ENCODE data around the gene ENPP7.

- RAMPAGE, long total RNA: no peak
- RRBS: no CpG with 5 or more reads among the region's 10 CpGs
Observed at GRCh38 chr17:78718453-78719190, 63.5 kb downstream of the CYTH1 start.

- RAMPAGE, long total RNA: no peak
- RRBS: no CpG with 5 or more reads among the region's 2 CpGs
Observed at GRCh38 chr17:78739368-78739768, 42.7 kb downstream of the CYTH1 start.

- RAMPAGE, long total RNA: no peak
- RRBS: no CpG with 5 or more reads among the region's 7 CpGs
Observed at GRCh38 chr17:78759238-78759580, 22.9 kb downstream of the CYTH1 start.

DNA sequence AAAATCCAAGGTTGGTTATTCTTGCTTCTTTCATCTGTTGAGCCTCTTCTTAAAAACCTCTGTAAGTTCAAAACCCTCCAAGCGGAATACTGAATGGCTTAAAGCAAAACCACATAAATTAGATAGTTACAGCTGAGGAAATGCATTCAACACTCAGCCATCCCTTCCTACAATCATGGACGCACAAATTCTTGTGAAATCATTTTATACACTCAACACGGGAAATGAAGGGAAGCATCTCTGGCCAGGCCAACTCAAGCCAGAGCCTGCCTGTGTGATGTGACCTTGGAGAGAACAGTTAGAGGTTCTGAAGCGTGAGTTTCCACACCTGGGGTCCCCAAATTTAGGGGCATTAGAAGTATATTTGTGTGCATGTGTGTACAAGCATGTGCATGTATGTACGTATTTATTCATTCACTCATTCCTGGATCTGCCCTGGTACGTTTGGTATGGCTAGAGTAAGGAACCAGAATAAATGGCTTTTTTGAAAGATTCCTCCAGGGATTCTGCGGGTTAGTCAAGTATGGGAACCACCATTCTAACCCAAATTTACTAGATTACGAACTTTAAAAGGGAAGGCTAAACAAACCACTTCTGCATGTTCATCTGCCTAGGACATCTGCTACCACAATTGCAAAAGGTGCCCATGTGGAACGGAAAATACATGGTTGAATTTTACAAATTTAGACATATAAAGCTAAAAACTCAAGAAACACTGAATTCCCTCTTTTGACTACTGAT is 22.3 kb downstream of the CYTH1 start:
- RAMPAGE, long total RNA: no peak
- RRBS: no CpG with 5 or more reads among the region's 9 CpGs

DNA sequence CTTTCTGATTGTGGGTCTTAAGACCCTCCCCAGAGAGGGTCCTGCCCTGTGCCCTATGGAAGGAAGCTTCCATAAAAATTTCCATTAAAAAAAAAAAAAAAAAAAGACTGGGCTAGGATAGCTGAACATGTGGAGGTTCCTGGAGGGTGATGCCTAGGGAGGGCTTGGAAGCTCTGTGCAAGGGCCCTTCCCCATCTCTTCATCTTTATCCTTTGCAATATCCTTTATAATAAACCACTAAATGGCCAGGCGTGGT is 3.8 kb upstream of the CYTH1 start:
- RAMPAGE, long total RNA: no peak
- RRBS: no CpG with 5 or more reads among the region's 1 CpG

- RAMPAGE, long total RNA: no peak
- RRBS: no CpG with 5 or more reads among the region's 21 CpGs
Observed at GRCh38 chr17:78794830-78795476, 12.9 kb upstream of the CYTH1 start.

DNA sequence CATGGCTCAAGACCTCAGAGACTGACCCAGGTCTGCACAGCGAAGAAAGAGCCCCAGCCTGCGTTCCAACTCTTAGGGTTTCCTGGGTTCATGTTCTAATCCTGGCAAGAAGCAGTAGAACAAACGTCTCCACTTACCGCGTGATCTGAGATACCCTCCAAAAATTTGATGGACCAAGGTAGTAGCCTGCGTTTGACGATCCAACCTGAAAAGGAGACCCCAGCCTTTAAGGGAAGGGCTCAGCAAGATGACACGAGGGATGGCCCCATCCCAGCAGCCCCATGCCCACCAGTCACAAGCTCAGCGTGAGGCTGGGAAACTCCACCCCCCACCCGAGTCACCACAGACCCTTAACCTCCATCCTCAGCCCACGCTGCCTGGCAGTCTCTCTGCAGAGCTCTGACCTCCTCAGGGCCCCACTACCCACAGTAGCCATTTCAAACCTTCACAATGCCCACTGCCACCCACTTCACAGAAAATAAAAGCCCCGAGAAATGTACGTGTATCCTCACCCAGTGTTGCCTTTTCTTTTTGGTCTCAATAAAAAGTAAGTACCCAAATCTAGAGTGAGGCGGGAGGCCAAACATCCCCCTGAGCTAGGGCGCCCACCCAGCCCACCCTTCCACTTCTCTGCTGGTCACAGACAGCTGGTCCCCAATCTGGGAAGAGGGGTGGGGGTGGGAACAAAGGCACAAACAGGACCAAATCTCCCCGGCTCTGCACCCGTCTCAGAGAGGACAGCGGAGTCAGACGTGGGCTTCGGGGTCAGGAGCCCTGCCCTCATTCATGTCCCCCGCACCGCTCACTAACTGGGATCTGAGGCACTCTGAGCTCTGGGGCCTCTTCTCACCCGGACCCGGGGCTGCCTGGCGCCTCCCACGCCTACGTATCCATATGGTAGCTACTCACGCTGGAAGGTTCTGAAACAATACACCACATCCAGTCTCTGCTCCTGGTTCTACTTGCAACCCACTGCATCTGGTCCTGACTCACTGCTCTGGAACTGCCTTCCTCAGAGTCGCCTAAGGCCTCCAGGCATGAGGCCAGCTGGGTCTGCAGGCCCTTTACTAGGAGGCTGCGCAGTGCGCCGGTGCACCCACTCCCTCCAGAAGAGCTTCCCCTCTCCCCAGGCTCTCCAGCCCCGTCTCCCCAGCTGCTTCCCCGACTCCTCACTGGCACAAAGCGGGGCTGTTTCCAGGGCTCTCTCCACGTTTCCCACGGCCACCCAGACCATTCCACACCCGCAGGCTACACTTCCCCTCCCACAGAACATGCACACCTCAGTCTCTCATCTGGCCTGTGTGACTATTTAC is 18.4 kb downstream of the USP36 start:
- RAMPAGE, long total RNA: no peak
- RRBS: no CpG with 5 or more reads among the region's 38 CpGs

- RAMPAGE, long total RNA: no peak
- RRBS: no CpG with 5 or more reads among the region's 26 CpGs
Observed at GRCh38 chr17:78933807-78935087, 9.1 kb upstream of the TIMP2 start.

DNA sequence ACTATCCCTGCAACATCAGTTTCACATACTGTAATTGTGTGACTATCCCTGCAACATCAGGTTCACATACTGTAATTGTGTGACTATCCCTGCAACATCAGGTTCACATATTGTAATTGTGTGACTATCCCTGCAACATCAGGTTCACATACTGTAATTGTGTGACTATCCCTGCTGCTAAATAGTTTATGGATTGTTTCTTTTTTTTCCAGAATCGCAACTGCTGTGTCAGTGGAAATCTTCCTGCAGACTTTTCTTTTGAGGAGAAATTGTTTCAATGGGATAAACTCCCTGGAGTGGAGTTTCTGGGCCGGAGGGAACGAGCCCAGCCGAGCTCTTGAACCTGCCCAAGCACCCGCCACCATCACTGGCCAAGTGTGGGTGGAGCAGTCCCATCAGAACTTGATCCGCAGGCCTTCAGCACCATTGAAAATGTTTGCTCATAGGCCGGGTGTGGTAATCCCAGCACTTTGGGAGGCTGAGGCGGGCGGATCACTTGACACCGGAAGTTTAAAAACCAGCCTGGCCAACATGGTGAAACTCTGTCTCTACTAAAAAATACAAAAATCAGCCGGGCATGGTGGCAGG is 4.6 kb downstream of the LGALS3BP start:
- RAMPAGE, long total RNA: no peak
- RRBS: 14% methylated on average over 4 of the region's 11 CpGs

DNA sequence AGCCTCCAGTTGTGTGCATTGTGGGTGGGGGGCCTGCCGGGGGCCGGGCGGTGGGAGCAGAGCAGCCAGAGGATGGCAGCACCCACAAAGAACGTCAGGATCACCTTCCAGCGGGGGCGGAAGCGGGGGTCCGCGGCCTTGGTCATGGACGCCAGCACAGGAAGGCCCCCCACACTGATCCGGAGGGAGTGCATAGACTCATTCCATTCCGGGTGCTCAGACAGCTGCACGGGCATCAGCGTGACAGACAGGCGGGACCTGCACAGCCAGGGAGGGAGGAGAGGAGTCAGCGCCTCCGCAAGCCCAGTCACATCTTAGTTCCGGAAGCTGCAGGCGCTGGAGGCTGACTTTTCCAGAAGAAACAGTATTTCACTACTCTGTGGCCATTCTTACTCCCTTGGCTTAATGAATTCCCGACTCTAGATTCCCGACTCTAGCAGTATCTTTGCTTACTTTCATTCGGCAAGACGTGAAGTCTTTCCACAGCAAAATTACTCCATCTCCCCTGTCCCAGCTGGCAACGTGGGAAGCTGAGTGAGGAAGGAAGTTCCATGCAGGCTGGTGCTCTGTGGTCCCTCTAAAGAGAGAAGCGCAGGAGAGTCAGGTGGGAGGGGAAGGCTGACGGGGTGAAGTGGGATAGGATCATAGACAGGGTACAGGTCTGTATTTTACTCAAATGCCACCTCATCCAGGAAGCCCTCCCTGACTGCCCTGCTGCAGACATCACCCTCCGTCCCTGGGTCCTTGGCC is 12.0 kb downstream of the CANT1 start:
- RAMPAGE, long total RNA: no peak
- RRBS: no CpG with 5 or more reads among the region's 27 CpGs

GRCh38 chr17:79033808-79034592 is 10.0 kb downstream of the C1QTNF1 start:
- RAMPAGE, long total RNA: no peak
- RRBS: no CpG with 5 or more reads among the region's 29 CpGs

DNA sequence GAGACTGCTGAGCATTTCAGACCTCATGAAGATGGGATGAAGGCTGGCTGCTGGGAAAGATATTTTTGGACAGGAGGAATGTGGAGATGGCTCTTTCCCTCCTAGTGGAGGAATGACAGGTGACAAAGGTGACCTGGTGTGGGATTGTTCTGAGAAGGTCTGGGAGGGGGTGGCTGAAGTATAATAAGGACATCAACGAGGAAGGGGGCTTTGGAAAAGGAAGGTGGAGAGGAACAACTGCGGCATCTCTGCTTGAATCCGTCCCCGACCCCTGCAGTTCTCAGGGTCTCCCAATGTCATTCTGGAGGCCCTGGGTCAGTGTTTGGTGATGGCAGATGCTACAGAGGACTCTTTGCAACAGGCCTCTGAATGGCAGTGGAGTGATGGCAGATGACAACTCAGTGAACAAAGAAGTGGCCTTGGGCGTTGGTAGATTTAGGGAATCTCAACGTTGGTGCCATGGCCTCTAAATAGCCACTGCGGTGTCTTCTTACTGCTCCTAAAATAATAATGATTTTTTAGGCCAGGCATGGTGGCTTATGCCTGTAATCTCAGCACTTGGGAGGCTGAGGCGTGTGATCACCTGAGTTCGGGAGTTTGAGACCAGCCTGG is 1.2 kb downstream of the ENGASE start:
- RAMPAGE, long total RNA: no peak
- RRBS: no CpG with 5 or more reads among the region's 9 CpGs

DNA sequence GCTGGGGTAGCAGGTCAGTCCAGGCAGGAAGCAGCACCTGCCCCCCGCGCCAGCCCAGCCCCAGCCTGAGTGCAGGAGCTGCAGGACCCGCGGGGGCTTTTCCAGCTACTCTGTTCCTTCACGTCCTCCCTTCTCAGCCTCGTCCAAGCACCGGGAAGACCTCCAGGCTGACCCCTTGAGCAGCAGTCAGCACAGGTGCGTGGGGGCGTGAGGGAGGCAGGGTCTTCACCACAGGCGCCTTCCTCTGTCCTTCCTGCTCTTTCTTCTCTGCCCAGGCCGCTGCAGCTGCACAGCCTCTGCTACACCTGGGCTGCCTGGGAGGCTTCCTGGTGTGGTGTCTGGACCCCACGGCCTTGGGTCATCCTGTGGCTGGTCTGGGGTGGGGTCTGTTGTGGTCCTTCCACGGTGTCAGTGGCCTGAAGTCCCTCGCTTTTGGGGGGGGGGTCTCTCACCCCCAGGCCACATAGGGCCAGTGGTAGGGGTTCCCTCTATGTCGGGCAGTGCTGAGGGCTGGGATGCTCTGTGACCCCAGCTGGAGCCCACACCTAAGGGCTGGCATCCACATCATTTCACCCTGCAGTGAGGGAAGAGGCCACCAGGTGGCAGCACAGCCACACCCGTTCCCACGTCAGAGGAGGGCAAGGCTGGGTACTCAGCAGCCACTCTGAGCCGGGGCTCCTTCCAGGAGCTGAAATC is 12.7 kb downstream of the ENGASE start:
- RAMPAGE, long total RNA: no peak
- RRBS: no CpG with 5 or more reads among the region's 18 CpGs

DNA sequence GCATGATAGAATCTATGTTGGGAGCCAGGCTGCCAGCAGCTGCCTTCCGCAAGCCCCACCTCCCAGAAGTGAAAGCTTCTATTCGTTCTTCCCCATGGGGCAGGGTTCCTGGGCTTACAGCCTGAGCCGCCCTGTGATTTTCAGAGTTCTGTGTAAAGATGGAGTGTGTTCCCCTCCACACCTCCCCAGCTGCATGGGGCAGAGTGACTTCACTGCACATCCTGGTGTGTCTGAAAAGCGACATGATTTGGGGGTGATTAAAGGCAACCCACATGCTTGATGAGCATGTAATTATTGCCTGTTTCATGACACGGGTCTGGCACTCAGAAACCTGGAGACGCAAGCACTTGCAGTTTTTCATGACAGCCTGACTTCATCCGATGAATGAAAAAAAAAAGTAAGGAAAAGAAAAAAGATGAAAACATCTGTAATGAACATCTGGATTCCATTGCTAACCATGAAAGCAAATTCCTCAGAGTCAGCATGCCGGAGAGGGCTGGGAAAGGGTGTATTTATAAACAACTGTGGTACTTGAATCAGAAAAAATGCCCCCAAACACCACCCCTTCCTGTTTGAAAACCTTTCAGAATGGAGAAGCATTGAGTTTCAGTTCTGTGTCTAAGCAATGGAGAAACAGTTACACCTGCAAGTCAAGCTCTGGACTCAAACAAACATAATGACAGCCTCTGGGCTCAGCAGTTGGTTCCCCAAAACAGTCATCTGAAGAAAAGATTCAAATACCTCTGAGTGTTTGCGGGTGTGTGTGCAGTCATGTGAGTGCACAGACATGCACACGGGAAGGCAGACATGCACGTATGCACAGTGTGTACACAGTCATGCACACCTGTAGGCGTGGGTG is 265.9 kb downstream of the ENGASE start:
- RAMPAGE, long total RNA: no peak
- RRBS: no CpG with 5 or more reads among the region's 12 CpGs

- RAMPAGE, long total RNA: no peak
- RRBS: no CpG with 5 or more reads among the region's 32 CpGs
Observed at GRCh38 chr17:79607738-79608478, 2.9 kb downstream of the RBFOX3 start.

DNA sequence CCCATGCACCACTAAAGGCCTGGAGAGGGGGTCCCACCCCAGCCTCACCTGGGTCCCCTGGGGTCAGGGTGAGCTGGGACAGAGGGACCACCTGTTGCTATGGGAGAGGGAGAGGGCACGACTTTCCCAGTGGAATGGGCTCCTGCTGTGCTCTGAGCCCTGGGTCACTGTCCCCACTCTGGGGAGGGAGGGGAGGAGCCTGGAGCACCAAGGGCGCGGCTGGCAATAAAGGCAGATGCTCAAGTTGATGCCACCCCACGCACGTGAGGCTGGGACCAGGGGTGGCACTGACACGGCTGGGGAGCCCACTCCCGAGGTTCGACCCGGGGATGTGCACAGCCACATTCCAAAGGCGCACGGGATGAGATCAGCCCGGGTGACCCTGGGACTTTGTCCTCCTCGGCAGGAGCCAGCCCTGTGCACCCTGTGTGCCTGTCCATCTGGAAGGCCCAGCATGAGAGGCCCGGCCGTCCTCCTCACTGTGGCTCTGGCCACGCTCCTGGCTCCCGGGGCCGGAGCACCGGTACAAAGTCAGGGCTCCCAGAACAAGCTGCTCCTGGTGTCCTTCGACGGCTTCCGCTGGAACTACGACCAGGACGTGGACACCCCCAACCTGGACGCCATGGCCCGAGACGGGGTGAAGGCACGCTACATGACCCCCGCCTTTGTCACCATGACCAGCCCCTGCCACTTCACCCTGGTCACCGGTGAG is at the start of gene ENPP7:
Gene ENPP7, plus strand, starts transcription at position 258 of the 712 bp plus-strand sequence.
- RAMPAGE, long total RNA: no peak
- RRBS: 86% methylated on average over 6 of the region's 30 CpGs

- RAMPAGE, long total RNA: no peak
- RRBS: no CpG with 5 or more reads among the region's 24 CpGs
Observed at GRCh38 chr17:79798812-79799053, 1.9 kb upstream of the CBX8 start.

DNA sequence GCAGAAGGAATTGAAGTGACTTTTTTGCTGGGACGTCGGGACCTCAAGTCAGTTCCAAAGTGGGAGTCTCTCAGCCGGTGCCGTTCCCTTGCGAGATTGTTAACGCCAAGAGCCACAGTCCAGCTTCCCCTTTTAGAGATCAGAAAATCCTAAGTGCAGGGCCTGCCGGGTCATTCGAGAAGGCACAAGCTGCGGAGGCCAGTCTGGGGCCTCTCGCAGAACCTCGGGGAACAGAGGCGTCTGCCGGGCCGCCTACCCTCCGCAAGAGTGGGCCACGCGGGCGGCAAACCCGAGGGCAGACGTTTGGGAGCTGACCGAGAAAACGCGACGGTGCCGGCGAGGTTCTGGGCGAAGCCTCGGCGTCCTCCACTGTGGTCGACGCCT is 6.9 kb upstream of the CBX8 start:
- RAMPAGE, long total RNA: no peak
- RRBS: 2% methylated on average over 27 of the region's 31 CpGs

GRCh38 chr17:79831506-79832426 is 7.5 kb downstream of the CBX4 start:
- RAMPAGE, long total RNA: no peak
- RRBS: 9% methylated on average over 15 of the region's 47 CpGs

DNA sequence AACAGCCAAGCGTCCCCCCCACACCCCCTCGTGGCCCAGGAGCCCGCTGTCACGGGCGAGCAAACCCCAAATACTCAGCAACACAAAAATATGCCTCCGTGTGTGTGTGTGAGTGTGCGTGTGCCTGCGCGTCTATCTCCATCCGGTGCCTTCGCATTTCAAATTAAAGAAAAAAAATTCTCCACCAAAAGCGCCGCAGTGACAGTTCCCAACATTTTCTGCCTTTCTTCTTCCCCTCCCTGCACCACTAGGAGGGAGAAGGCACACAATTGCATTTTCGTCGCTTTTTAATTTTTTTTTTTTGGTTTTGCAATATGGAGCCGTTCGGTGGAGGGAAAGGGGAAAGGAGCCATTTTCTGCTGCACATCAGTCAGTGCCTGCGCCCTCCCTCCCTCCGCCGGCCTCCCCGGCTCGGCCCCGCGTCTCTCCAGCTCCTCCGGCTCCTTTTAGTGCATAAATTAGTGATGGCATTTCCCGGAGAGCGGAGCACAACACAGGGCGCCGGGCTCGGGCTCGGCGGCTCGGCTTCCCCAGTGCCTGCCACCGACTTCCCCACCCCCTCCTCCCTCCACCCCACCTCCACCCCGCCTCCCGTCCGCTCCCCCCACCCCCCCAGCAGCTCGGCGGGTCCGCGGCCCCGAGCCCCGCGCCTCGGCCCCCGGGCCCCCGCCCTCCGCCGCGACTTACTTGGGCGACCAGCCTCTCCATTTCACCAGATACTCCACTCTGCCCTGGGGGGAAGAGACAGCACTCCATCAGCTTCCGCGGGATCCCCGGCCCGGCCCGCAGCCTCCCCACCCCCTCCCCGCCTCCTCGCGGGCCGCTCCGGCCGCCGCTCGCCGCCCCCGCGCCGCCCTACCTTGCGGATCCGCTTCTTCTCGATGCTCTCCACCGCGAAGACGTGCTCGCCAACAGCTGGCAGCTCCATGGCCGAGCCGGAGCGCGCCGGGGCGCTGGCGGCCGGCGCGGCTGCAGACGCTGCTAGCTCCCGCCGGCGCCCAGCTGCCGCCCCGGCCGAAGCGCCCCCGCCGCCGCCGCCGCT is 595 bp downstream of the CBX4 start:
- RAMPAGE, long total RNA: no peak
- RRBS: 1% methylated on average over 13 of the region's 98 CpGs

All from kidney epithelial cell (primary cell).